ENCODE measurements around the genes ARMT1 and MTRF1L.

GRCh38 chr6:151024887-151025478 is 159.5 kb downstream of the MTHFD1L start:
- PRO-cap, result no peak

GRCh38 chr6:151071215-151071936 is 168.4 kb upstream of the AKAP12 start:
- PRO-cap, result no peak

GRCh38 chr6:151240582-151241725 is 1.2 kb downstream of the AKAP12 start:
- PRO-cap, result no peak

DNA sequence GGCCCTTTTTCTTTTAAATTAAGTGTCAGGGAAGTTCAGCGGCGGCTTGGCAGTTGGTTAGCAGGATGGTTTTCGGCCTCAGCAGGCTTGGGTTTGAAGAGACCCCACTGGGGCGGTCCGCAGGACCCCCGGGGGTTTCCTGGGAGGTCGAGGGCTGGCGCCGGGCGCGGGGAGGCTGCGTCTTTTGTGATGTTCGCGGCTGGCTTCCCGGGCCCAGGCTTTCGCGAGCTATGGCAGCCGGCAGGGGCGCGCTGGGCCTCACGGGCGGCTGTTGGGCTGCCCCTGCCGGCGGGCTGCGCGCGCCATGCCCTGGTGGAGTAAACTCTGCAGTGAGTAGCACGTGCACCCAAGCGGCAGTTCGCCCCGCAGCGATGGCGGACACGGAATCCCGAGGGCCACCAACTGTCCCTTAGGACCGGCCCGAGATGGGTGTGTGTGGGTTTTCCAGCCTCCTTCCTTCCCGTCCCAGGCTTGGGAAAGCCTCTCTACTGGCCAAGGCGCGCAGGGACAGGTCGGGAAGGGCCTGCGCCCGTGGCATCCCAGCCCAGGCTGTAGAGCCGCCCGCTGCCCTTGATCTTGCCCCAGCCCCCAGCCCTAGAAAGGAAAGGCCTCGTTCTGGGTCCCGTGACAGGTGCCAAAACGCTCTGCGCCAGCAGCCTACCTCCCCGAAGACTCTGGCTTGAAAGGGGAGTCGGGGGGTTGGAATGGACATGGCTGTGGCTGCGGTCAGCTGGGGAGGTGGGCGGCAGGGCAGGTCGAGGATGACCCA is 49.8 kb downstream of the ZBTB2 start:
- PRO-cap, result no peak

- PRO-cap, result no peak
Observed at GRCh38 chr6:151391179-151391398, 270 bp downstream of the ZBTB2 start.

- PRO-cap, result no peak
Observed at GRCh38 chr6:151452213-151453147, at the start of gene ARMT1. ARMT1 (plus strand) TSS chr6:151452466.

GRCh38 chr6:151592635-151593343 is 99.0 kb downstream of the CCDC170 start:
- PRO-cap, result no peak

DNA sequence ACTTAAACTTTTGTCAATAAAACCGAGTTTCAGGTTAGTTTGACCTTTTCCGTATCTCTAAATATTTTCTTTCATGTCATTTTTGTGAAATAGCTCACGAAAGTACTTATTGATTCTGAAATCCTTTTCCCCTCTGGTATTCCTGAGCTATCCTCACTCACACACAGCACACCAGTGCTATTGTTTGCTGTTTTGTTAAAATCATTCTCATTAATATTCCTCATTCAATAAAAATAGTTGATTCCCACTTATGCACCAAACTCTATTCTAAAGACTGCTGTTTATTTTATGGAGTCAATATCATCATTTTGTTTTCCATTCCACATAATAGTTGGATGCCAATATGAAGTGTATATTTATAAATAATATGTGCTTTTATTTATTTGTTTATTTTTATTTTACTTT is 149.2 kb upstream of the ESR1 start:
- PRO-cap, result no peak

DNA sequence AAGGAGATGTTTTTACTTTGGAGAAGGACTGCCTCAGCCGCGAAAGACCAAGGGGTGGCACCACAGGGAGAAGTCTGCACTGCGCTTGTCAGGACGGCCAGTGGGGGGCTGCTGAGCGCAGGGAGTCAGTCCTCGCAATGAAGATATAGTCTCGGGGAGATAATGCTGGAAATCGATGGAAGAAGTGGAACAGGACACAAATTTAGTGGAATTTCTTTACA is 43.2 kb upstream of the ESR1 start:
- PRO-cap, result no peak

DNA sequence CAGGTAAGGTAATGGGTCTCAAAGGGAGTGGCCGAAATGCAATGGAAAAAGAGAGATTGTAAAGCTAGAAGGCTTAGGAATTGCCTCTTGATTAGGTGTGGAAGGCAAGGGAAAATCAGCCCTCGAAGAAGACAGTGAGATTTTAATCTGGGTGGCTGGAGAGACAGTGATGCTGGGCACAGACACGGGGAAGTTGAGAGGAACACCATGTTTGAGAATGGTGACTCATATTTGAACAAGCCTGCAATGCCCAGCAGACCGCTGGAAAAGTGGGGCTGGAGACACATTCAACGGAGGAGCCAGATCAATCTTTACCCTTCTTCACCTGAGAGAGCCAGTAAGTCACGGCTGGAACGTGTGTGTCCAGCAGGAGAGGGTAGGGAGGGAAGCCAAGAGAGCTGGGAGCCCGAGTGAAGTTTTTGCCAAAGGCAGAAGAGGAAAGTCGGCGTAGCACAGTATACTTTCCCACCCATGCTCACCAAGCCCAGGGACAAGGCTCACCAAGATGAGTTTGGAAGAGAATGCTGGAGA is 3.7 kb upstream of the ESR1 start:
- PRO-cap, result no peak

DNA sequence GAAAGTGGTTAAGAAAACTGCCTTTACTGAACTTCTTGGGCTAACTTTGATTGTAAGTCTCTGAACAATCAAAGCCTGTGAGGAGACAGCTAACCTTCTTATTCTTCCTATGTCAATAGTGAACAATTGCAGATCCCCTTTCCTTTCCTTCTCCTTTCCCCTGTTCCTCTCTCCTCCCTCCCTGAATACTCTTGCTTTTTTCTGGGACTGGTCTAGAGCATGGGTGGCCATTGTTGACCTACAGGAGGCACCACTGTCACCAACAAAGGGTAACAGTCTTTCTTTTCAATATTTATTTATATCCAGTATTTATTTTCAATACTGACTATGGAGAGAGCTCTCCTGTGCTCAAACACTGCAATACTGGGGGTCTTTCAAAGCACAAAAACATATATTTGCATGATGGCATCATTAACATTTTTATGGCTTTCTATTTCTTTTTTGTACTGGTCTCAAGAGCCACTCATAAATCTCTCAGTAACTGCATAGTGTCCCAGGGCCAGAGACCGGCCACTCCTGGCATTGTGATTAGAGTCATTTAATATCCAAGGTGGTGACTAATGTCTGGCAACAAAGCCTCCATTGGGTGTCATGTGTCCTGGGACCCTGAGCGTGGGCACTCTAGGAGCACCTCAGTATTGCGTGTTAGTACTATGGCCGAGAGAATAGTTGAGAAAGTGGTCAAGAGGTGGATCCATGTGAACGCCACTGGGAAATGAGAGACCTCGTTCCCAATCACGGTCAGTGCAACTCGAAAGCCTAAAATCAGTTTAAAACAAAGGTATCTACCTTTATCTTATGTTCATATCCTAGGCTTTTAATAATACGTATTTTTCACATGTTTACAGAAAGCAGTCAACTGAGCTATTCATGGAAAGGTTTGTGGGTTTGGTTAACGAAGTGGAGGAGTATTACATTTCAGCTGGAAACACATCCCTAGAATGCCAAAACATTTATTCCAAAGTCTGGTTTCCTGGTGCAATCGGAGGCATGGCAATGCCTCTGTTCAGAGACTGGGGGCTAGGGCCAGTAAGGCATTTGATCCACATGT is 2.9 kb upstream of the ESR1 start:
- PRO-cap, result no peak

DNA sequence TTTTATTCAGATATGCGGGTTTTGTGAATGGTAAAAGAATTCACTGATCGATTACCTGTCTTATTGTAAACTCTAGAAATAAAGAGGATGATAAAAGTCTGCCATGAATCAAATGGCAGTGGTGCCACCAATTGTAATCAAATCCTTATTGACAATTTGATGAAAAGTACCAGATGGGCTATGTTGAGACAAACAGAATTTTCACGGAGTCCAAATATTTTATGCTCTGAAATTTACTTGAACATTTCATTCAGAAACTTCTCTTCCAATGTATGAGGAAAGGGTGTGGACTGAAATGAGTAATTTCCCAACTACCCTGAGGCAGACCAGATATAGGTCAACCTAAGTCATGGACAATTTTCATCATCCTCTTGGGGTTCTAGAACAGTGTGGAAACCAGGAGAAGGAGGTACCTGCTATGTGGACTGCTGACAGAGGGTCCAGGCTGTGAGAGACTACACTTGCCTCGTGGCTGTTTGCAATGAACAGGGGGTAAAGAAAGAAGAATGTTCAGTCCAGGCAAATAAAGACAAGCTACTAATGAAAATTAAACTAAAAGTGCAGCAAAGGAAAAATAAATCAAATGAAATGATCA is 322.9 kb downstream of the ESR1 start:
- PRO-cap, result no peak

- PRO-cap, result no peak
Observed at GRCh38 chr6:152331161-152331979, 305.8 kb downstream of the SYNE1 start.

DNA sequence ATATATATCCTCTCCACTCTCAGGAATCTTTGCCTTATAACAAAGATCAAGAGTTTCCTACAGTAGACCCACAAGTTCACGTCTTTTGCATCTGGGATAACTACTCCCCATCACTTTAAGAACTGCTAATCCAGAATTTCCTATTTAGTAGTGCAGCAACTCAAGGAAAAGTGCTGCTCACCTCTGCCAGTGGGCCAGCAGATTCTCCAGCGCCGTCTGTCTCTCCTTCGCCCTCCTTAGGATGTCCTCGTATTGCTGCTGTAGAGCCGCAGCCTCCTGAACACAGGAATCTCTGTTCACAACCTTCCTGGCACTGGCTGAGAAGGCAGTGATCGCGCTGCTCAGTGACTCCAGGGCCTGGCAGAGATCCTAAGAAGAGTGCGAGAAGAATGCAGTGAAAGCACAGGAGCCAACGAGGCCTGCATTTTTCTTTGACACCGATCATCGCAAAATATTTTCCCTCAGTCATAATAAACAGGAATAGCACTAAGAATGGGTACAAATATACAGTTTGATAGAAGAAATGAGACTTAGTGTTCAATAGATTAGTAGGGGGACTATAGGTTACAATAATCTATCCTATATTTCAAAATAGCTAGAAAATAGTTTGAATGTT is 209.0 kb downstream of the SYNE1 start:
- PRO-cap, result no peak

GRCh38 chr6:152695594-152696063 is 2.1 kb upstream of the MYCT1 start:
- PRO-cap, result no peak

GRCh38 chr6:152984467-152985235 is 1.8 kb upstream of the FBXO5 start:
- PRO-cap, result no peak

DNA sequence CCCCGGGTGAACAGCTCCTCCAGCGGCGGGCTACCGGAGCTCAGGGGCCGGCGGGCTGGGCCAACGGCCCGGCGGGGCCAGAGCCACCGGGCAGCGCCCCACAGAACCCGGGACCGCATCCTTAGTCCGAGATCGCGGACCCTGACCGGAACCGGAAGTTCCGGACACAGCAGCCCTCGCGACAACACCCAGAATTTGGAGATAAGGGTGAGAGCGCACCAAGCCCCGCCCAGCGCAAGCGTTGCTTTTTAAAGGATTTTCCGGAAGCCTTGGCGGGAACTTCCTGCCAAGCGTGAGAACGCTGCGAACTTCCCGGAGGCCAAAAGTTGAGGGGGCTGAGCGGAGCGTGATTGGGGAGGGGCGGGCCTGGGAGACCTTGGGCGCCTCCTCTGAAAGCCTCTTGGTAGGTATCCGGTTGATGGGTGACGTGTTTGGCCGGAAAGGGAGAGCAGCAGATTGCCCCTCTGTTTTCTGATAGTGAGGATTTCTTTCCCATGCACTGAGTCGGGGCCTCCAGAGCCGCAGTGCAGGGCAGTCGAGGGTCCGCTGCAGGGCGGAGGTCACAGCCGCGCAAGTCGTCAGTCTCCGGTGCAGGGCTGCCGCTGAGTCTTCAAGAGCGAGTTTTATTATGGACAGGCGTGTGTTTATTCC is at the start of gene MTRF1L:
Gene MTRF1L (minus strand): TSS at position 143 of the 651 bp plus-strand sequence.
- PRO-cap, result bidirectional peak, plus-strand start at position 275 of the sequence, minus-strand start at position 123 of the sequence

DNA sequence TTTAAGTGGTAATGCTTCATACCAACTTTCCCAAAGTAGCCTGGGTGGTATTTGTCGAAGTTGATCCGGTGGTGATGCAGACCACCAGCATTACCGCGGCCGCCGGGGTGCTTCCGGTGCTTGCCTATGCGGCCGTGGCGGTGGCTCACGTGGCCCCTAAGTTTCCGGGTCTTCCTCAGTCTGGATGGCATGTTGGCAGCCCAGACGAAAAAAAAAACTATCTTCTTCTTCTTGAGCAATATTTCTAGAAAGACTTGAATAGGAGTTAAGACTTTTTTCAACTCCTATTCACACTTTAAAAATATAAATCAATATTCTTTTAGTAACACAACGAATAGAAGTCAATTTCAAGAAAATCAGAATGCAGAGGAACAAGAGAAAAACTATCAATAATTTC is 151.5 kb upstream of the RGS17 start:
- PRO-cap, result no peak

- PRO-cap, result no peak
Observed at GRCh38 chr6:153316125-153316457, 185.0 kb upstream of the RGS17 start.

DNA sequence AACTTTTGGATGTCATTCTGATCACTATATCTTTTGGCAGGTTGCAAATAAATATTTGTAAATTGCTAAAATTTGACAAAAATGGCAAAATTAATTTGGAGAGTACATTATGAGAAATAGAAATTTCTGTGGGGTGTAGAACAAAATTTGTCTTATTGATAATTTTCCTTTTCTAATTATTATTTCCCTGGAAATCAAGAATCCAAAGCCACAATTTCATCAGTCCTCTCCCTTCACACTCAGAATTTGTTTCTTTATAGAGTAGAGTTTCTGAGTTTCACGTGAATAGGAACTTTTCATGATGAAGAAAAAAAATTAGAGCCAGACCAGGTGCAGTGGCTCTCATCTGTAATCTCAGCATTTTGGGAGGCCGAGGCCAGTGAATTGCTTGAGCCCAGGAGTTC is 59.6 kb downstream of the OPRM1 start:
- PRO-cap, result no peak